ENCODE data around the gene PRKCQ.

GRCh38 chr10:6089597-6090268 is 899 bp downstream of the RBM17 start:
- PRO-cap, result no peak

- PRO-cap, result no peak
These were observed 34.6 kb upstream of the PFKFB3 start for GRCh38 chr10:6167707-6168909.

DNA sequence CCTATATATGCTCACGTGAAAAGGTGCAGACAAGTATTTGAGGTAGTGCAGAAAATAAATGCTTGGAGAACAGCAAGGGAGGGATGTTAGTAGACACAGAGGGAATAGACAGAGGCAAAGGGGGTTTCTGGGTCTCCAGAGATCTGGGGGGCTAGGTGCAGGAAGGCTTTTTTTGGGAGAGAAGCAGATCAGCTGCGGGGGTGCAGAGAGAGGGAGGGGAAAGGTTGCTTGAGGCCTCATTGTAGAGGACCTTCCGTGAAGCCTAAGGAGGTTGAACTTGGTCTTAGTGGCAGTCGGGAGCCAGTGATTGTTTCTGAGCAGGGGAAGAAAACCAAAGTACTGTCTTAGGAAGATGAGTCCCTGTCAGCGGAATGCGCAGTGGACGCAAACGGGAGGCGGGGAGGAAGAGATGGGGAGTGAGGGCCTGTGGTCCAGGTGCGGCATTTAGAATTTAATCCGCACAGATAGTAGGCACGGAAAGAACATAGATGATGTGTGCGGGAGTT is 29.2 kb upstream of the PFKFB3 start:
- PRO-cap, result no peak

DNA sequence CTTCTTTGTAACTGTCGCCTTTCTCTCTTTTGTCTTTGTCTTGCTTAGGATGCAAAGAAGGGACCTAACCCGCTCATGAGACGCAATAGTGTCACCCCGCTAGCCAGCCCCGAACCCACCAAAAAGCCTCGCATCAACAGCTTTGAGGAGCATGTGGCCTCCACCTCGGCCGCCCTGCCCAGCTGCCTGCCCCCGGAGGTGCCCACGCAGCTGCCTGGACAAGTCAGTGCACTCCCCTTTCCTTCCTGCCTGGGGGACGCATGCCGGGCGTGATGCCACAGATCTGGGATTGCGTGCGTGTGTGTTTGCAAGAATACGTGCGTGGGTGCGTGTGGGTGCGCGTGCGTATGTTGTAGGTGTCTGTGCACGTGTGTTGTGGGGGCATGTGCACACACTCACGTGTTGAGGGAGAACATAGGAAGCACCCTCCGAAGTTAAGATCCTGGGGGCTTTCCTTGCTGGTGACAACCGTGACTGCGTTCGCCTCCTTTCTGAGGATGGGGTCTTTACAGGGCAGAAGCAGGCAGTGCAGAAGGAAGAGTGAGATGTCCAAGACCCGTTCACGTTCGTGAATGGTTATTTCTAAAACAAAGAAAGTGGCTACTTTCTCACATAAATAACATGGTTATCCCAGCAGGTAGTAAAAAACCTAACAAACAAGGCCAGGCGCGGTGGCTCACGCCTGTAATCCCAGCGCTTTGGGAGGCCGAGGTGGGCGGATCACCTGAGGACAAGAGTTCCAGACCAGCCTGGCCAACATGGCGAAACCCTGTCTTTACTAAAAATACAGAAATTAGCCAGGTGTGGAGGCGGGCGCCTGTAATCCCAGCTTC is 23.6 kb downstream of the PFKFB3 start:
- PRO-cap, result no peak

DNA sequence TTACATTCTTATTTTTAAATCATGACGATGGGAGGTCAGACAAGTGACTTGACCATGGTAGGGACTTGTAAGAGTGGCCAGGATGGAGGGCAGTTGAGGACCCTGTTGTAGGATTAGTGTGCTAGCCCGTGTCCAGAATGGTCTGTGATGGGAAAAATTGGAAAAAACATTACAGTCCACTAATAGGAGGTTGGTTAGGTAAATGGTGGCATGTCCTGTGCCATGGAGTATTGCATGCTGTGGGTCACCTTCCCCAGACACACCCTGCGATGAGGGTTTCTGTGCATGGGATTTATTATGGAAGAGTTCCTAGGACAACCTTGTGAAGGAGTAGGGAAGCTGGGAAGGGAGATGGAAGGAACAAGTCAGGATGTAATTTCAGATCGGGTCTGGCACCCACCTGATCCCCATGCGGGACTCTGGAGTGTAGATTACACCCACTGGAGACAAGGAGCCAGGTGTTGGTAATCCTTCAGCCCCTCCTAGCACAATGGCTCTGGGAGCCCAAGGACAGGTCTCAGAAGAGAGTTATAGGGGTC is 54.8 kb downstream of the PFKFB3 start:
- PRO-cap, result no peak

GRCh38 chr10:6299850-6300987 is 97.5 kb downstream of the PFKFB3 start:
- PRO-cap, result no peak

DNA sequence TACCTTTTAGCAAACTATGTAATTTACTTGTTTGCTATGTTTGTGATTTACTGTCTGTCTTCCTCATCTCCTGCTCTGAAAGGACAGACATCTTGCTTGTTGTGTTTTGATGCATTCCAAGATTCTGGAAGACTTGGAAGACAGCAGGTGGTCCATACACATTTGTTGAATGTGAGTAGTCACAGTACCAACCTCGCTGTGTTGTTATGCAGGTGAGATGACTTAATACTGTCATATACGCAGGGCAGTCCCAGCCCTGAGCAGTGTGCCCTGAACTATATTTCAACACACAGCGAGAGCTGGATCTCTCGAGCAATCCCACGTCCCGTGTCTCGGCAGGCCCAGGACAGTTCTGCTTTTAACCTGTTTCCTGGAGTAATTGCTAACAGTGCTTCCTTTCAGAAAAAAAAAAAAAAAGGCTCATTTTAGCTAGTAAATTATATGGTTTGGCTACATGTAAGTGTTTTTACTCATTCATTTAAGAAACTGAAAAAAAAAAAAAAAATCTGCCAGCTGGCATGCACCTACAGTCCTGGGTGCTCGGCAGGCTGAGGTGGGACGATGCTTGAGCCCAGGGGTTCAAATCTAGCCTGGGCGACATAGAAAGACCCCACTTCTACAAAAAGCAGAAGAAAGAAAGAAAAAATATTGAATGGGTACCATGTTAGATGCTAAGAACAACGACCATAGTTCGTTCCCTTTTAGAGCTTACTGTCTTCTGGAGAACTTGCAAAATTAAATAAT is 179.7 kb downstream of the PRKCQ start:
- PRO-cap, result no peak

DNA sequence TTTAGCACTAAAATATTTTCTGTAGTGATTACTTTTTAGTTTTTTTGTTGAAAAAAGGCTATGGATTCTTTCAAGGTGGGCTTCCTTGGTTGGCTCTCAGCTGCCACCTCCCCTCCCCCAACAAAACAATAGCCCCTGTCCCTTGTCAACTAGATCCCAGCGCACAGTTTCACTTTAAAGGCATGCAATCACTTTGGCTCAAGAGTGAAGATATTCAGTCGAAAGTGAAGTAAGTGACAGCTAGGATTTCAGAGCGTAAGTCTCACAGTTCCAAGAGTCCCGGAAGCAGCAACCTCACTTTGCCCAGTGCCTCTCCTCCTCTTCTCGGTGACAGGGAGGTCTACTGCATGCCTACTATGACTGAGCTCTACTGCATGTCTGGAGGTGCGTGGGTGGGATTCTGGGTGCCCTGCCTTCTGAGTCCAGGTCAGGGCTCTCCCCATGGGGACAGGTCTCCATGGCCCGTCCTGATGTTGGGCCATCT is 17.1 kb downstream of the PRKCQ start:
- PRO-cap, result no peak

DNA sequence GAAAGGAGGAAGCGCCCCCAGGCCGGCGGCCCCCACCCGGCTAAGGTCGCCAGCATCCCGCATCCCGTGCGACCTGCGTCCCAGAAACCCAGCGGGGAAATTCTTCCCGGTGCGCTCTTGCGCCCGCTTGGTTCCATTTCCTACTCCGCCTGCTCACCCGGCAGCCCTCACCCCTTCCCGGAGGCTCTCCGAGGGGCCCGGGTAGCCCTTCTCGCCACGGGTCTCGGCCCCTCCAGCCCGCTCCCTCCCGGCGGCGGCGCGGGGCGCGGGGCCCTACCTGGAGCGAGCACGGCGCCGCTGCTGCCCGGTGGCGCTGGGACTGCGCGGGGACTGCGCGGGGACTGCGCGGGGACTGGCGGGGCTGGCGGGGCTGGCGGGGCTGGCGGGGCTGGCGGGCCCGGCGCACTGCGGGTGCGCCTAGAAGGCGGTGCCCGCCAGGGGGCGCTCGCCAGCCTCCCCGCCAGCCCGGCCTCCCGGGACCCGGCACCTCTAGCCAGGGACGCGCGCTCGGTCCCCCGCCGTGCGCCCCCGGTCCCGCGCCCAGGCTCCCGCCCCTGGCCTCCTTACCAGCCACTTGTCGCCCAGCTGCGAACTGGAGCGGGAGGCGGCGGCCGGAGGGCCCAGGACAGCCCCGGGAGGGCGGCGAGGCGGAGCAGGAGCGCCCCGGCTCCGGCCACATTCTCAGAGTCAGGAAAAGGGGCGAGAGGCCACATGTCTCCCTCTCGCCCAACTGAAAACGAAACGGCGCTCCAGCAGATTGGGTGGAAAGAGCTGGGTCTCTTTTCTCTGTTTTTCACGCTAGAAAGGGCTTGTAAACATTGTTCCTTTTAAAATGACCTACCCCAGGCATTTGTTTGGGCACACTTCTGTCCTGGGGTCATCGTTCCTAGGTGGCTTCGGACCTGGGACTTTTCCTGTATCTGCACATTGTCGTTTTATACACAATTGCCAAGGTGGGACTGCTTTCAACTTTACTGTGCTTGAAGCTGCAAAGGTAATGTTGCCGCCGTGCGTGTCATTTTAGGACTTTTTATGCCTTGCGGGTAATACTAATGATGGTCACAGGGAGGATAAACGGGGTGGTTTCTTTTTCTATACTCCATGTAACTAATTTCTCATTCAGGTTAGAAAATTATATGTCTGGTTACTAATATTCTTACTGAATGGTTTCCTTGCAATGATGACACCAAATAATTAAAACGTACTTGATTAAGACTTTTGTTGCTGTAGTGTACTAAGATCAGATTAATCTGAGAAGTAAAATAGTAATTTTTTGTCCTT is at the start of gene PRKCQ:
PRKCQ (minus strand) TSS at position 343 of the 1,281 bp plus-strand sequence.
- PRO-cap, result bidirectional peak, plus-strand start at position 590 of the sequence, minus-strand start at position 363 of the sequence

- PRO-cap, result no peak
These were observed 27.1 kb upstream of the PRKCQ start for GRCh38 chr10:6607124-6607588.

GRCh38 chr10:7258878-7259375 is 151.9 kb downstream of the SFMBT2 start:
- PRO-cap, result no peak

- PRO-cap, result no peak
These were observed 136.1 kb downstream of the SFMBT2 start for GRCh38 chr10:7274695-7275212.

GRCh38 chr10:7484920-7485586 is 74.2 kb upstream of the SFMBT2 start:
- PRO-cap, result no peak

- PRO-cap, result unidirectional peak, plus-strand start at chr10:7666072
These were observed 1.0 kb downstream of the ITIH5 start for GRCh38 chr10:7665471-7666417.

GRCh38 chr10:7667932-7668208 is 1.1 kb upstream of the ITIH5 start:
- PRO-cap, result no peak

- PRO-cap, result no peak
These were observed 36.7 kb downstream of the TAF3 start for GRCh38 chr10:7854751-7855710.

GRCh38 chr10:7917186-7917923 is 99.0 kb downstream of the TAF3 start:
- PRO-cap, result no peak

DNA sequence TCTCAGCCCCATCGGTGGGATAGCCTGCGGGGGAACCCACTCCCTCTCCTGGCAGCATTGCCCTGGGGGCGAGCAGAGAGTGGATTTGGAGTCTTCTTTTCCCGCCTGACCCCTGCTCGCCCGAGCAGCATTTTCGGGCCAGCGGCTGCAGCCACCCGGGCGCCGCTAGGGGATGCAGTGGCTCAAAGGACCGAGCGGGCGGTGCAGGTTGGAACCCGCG is 1.3 kb upstream of the GATA3 start:
- PRO-cap, result bidirectional peak, plus-strand start outside the sequence, minus-strand start at position 167 of the sequence

- PRO-cap, result no peak
These were observed 1.3 kb downstream of the GATA3 start for GRCh38 chr10:8055389-8056578.

GRCh38 chr10:8059353-8059779 is 4.9 kb downstream of the GATA3 start:
- PRO-cap, result no peak

Measured in anterior vena cava (tissue), 1 donor.